Cardiac fibroblast (primary cell): ENCODE data around the genes UHRF2 and DMAC1.

DNA sequence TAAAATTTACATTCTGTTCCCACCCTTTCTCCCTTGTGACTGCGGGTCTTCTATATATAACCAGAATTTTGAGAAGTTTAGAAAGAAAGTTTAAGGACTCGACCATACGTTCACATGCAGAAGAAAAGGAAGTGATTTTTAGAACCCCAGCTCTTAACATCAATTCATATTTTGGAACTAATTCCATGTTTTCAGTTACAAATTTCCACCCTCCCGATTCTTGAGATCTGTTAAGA, 478 bp upstream of the KIAA2026 start:
- RRBS, result no CpG with 5 or more reads among the region's 4 CpGs

GRCh38 chr9:6012802-6013567, 2.4 kb downstream of the RANBP6 start:
- RRBS, result no CpG with 5 or more reads among the region's 4 CpGs

- RRBS, result 1% methylated on average over 38 of the region's 114 CpGs
Observed at GRCh38 chr9:6412871-6413889, at the start of gene UHRF2. Gene UHRF2 (plus strand): TSS chr9:6413199.

DNA sequence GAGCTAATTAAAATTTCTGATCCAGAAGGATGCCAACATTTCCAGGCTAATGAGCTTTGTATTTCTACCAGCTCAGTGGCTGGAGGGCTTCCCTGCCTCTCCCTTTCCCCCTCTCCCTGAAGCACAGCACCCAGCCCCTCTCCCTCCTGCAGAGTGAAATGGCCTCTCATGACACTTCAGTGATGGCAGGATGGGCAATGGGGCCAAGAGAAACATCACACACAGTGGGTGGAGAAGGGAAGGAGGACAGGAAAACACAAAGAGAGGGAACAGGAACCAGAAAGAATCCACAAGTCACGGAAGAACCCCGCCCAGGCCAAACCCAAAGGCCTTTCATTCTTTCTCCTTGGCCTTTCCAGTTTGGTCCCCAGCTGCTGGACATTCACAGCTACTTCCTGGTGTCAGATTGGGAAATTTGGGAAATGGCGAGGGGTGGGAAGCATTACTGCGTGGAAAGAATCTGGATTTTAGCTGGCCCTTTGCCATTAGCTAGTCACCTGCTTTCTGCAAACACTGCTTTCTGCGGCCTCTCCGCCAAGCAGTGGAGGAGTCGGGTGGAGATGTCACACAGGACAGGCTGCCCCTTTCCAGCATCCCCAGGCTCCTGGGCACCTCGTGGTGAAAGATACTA, 82.6 kb downstream of the GLDC start:
- RRBS, result no CpG with 5 or more reads among the region's 8 CpGs

- RRBS, result 0% methylated on average over 3 of the region's 17 CpGs
Observed at GRCh38 chr9:6644131-6644539, 1.4 kb downstream of the GLDC start.

DNA sequence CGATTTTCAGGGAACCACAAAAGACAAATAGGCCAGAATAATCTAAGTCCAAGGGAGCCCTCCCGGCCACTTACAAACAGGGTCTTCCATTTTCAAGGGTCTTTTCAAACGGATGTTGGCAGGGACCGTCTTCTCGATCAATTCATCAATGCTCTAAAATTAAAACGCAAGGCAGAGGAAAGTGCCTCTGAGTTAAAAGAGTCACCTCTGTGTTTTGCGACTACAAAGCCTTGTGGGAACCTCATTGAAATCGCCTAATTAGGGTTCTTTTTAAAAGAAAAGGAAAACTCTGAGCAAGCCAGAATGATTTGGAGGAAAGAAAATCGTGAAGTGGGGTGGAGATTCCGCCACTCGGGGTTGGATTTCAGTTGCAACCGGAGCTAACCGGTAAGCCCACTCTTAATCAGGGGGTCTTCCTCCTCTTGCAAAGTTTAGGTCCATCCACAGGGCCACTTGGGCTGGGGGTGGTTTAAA, 952 bp downstream of the GLDC start:
- RRBS, result no CpG with 5 or more reads among the region's 13 CpGs

GRCh38 chr9:6681837-6682060, 36.2 kb upstream of the GLDC start:
- RRBS, result no CpG with 5 or more reads among the region's 11 CpGs

- RRBS, result 6% methylated on average over 11 of the region's 63 CpGs
Observed at GRCh38 chr9:6715966-6717138, 41.4 kb upstream of the KDM4C start.

DNA sequence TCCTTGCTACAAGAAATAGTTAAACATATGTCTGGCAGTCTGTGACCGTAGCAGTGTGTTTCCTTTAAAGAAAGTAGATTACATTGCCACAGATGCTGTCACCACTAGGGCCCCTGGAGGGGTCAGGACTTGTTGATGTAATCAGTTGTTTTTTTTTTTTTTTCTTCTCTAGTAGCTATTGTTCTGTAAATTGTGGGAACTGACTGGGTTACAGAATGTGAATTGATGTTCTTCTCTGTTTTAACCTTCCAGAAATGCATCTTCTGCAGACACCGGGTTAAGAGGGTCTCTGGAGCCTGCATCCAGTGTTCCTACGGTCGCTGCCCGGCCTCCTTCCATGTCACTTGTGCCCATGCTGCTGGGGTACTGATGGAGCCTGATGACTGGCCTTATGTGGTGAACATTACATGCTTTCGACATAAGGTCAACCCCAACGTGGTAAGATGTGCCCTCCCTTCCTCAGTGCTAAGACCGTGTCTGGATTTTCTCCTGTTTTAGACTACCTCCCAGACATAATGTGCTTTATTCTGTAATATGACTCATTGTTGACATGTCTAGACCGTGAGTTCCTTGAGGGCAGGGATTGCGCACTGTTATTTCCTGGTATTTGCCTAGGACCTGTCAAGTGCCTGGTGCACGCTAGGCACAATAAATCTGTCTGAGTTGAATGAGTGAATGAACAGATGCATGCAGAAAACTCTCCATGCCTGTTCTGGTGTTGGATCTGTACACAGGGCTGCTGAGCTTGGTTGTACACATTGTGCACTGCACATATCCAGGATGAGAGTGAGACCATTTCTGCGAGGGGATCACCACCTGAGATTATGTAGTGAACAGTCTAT, 345.9 kb downstream of the KDM4C start:
- RRBS, result 33% methylated on average over 1 of the region's 12 CpGs

- RRBS, result no CpG with 5 or more reads among the region's 2 CpGs
Observed at GRCh38 chr9:7316189-7316495, 483.4 kb downstream of the DMAC1 start.

DNA sequence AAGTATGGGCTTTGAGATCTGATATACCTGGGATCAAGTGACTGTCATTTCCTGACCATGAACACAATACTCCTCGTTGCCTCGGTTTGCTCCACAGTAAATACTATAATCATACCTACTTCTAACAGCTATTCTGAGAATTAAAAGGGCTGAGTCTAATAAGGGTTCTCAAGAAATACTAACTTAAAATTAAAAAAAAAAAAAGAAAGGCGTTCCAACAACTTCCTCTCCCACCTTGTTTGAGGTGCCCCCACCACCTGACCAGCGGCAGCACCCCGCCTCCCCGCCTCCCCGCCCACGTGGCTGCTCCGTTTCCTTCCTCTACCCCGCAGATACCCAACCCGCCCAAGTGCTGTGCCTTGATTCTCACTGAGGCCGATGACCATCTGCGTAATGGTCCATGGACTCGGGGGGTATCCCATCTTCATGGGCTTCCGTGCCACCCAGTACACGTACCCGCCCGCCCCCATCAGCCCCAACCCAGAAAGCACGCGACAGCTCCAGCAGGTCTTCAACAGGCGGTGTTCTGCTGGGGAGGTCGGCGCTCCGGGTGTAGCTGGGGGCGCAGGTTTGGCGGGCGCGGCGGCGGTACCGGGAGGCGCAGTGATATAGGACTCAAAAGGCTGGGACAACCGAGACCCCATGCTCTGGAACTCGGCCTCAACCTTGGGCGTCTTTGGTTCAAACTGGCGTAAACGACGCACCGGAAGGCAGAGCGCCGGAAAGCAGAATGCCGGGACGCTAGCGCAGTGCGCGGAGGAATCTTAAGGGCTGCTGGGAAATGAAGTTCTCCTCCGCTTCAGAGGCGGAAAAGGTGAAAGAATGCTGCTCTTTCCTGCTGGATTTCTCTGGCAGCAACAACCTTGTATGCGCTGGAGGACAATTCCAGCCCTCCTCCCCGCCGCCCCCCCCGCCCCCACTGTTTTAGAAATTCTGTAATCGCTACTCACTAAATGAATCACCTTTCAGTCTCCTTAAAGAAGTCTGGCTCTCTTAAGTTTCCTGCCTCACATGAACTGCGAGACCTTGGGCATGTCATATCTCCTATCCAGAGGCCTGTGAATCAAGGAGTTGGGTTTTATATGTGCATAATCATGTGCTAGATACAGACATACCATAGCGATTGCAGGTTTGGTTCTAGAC, at the start of gene DMAC1:
DMAC1 (minus strand) TSS at position 688 of the 1,143 bp plus-strand sequence.
- RRBS, result 2% methylated on average over 8 of the region's 55 CpGs

GRCh38 chr9:8058243-8058442, 258.6 kb upstream of the DMAC1 start:
- RRBS, result no CpG with 5 or more reads among the region's 1 CpG

- RRBS, result no CpG with 5 or more reads among the region's 7 CpGs
Observed at GRCh38 chr9:8314978-8315725, 515.6 kb upstream of the DMAC1 start.

DNA sequence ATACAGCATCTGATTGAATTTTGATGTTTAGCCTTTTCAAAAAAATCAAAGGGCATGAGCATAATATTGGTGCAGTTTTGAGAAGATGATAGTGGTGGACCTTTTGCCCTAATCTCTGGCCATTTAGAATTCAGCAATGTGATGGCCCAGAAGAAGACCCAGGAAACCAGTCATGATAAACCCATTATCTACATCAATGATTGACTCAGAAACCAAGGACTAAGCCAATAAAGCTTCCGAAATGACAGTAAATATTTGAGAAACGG, 1158.7 kb upstream of the DMAC1 start:
- RRBS, result no CpG with 5 or more reads among the region's 2 CpGs

GRCh38 chr9:9528083-9528436, 1084.7 kb downstream of the PTPRD start:
- RRBS, result no CpG with 5 or more reads among the region's 1 CpG

DNA sequence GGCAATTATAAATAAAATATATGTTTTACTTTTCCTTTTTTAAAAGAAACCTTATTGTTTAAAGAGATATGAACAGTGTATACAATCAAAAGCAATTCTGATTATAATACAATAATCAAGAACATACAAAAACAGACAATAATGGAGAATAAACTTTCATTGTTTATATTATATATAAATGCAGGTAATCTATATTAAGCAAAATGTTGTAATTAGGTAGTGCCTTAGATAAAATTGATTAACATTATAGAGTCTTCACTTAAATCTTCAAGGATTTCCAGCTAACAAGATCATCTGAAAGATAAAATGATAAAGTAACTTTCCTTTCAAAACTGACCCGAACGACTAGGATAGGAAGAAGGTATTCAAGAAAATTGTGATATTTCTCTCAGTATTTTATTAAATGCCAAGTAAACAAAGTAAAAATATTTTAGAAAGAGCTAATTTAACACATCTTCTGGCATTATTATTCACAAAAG, 430.9 kb upstream of the TYRP1 start:
- RRBS, result no CpG with 5 or more reads among the region's 2 CpGs

- RRBS, result no CpG with 5 or more reads among the region's 6 CpGs
Observed at GRCh38 chr9:12818237-12819189, 43.7 kb downstream of the LURAP1L start.

DNA sequence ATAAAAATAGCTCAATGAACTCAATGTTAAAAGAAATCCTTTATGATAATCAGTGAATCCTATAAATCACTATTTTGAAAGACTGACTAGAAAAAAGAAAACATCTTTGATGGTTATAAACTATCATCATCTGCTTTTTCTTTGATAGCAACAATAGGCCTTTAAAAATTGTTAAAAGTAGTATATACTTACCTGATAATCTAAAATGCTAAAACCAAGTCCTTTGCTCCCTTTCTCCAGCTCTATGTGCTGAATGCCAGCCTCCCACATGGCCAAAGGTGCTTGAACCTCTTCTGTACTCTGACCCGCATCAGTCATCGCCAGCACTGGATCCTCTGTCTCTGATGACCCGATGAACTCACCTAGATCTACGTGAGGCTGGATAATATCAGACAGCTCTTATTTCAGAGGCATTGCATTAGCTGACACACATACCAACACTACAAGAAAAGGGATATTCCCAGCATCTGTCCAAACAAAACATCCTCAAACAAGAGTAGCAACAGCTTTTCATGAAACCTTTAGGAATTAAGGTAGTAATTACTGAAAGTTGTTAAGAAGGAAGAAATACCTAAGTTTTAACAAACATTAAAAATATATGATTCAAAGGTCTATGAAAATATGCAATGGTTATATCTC, 89.5 kb downstream of the MPDZ start:
- RRBS, result no CpG with 5 or more reads among the region's 4 CpGs

DNA sequence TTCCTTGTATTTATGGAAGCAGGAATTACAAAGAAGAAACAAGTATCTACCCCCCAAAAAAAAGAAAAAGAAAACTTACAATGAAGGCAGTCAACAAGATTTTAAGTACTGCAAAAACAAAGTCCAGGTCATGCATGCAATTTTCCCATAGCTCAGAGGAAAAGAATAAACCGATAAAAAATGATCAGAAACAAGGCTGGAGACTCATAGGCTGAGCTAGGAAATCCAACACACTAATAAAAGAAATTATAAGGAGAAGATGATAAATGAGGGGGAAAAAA, 69.8 kb downstream of the MPDZ start:
- RRBS, result no CpG with 5 or more reads among the region's 1 CpG

GRCh38 chr9:13607935-13608696, 328.6 kb upstream of the MPDZ start:
- RRBS, result no CpG with 5 or more reads among the region's 7 CpGs